UCH-1 (cell line): ENCODE results near the genes ZMYM5 and CRYL1.

- RRBS, result no CpG with 5 or more reads among the region's 8 CpGs
Measured at GRCh38 chr13:19243852-19244307, 62.3 kb upstream of the TUBA3C start.

DNA sequence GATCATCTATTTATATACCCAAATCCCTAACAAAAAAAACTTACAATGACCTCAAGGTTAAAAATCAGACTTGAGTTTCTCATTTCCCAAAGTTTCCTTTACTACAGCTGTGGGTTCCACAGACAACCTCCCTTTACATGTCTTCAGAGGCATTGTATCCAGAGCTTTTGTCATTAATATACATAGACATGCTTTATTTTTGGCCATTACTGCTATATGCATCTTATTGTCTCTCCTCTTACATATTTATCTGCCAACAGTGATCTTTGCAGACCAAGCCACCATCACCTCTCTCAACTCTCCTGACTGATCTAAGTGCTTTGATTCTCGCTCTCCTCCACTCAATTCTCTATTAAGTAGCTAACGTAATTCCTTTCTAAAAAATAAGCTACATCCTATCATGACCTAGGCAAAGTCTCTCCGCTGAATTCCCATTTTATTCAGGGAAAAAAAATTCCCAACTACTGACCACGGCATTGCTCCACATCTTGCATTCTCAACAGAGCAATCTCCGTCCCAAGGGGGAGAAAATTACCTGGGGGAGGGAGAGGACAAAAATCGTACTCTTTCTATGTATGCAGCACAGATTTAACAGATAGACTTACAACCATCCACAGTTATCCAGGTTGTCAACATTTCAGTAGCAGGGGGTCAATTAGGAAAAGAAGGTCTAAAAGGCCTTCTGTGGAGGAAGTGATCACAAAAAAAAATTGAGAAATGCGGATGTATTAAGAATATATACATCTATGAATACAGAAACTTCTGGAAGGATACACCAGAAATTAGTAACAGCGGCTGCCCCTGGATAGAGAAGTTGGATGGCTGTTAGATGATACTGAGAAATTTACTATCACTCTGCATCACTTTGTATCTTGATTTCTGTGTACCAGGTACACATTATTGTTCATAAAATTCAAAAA lies 52.6 kb downstream of the MPHOSPH8 start:
- RRBS, result no CpG with 5 or more reads among the region's 8 CpGs

DNA sequence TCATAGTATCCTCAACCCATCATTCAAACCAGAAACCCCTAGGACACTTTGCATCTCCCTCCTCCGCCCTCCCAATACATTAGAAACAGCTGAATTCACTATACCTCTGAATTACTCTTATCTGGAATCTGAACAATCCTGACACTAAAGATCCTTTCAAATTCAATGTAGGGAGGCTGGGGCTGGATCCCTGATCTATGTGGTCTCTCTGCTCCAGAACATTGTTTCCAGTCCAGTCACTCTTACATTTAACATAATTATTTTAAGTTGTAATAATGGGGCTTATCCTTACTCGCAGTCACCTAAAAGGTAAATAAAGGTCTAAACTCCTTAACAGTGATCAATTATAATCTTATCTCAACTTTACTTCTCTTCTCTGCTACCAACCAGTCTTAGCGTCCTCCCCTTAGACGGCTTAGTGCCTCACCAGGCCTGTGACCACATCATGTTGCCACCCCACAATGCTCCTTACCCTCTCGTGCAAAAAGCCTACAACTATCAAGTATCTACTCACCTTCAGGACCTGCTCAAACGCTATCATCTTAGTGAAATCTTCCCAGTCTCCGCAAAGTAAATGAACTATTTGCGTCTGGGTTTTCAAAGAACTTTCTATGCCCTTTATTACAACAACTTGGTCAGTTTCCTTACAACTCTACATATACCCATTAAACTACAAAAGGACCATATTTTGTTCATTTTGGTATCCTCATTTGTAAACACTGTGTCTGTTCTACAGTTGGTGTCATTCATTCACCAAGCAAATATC lies 59.4 kb downstream of the MPHOSPH8 start:
- RRBS, result no CpG with 5 or more reads among the region's 8 CpGs

DNA sequence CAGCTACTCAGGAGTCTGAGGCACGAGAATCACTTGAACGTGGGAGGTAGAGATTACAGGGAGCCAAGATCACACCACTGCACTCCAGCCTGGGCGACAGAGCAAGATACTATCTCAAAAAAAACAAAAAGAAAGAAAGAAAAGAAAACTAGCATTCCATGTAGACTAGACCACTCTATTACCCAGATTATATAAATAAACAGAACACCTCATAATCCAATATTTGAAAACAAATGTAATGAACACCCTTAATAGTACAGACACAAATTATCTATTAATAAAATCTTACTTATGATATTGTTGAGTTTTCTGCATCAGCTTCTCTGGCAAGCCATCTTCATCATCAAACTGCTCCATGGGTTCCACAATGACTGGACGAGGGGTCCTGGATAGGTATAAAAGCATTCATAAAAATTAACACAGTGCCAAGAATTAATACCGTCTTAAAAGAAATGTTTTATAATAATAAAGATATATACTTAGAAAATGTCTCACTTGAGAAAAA lies 23.7 kb downstream of the PSPC1 start:
- RRBS, result no CpG with 5 or more reads among the region's 5 CpGs

DNA sequence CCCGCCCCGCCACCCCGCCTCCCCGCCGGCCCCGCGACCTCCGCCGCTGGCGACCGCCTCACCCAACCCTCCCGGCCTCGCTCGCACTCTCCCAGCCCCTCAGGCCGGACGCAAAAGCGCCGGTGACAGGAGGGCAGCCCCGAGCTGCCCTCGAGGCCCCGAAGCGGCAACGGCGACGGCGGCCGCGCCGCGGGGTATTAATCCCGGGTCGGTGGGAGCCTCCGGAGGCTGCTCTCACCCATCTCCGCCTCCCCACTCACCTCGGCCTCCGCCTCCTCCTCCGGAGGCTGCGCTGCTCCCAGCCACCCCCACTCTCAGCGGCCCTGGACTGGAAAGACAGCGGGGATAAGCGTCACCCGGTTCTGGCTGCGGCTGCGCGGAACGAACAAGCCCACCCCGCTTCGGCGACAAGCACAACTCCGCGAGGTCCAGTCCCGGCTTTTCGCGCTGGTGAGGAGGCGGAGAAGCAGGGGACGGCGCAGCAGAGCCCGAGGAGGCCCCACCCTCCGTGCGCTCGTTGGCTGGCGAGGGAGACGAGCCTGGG lies at the start of gene ZMYM5:
Gene ZMYM5 (minus strand): TSS at position 460 of the 544 bp plus-strand sequence.
- RRBS, result 3% methylated on average over 11 of the region's 63 CpGs

DNA sequence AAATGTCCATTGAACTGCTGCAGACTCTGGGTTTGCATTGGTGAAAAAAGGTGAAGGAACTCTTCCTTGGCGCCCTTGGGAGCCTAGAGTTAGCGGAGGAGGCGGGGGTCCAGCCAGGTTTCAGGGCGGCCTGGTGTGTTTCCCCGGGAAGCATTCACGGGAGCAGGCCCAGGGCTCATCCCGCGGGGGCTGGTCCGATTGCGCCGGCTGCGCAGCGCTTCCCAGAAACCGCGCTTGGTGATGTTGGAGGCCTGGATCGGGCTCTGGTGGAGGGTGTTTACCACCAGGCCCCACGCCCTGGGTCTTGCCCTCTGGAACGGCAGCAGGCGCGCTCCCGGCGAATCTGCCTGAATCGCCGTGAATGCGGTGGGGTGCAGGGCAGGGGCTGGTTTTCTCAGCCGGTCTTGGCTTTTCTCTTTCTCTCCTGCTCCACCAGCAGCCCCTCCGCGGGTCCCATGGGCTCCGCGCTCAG lies 69.2 kb upstream of the GJB6 start:
- RRBS, result 61% methylated on average over 17 of the region's 30 CpGs

- RRBS, result 27% methylated on average over 18 of the region's 34 CpGs
Measured at GRCh38 chr13:20301759-20302266, 69.7 kb upstream of the GJB6 start.

DNA sequence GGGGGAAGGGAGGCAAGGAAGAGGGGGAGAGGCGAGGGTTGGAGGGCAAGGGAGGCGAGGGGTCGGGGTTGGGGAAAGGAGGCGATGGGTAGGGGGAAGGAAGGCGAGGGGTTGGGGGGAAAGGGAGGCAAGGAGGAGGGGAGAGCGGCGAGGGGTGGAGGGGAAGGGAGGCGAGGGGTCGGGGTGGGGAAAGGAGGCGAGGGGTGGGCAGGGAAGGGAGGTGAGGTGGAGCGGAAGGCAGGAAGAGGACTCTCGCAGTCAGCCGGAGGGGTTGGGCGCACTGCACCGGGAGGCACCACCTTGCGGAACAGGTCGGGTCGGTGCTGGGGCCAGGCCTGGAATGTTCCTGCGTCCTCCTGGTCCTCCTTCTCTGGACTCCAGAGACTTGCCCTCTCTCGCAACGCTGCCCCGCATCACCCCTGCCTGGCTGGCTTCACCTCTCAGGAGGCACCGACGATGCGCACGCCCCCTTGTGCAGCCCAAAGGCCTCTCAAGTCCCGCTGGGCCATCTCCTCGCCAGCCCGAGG lies 134.2 kb downstream of the CRYL1 start:
- RRBS, result no CpG with 5 or more reads among the region's 29 CpGs

GRCh38 chr13:20505757-20506275 lies 19.8 kb downstream of the CRYL1 start:
- RRBS, result no CpG with 5 or more reads among the region's 4 CpGs

- RRBS, result 4% methylated on average over 37 of the region's 80 CpGs
Measured at GRCh38 chr13:20525682-20526732, at the start of gene CRYL1. CRYL1 (minus strand) TSS chr13:20525857.

GRCh38 chr13:20974151-20974578 lies 71.6 kb upstream of the XPO4 start:
- RRBS, result no CpG with 5 or more reads among the region's 3 CpGs

DNA sequence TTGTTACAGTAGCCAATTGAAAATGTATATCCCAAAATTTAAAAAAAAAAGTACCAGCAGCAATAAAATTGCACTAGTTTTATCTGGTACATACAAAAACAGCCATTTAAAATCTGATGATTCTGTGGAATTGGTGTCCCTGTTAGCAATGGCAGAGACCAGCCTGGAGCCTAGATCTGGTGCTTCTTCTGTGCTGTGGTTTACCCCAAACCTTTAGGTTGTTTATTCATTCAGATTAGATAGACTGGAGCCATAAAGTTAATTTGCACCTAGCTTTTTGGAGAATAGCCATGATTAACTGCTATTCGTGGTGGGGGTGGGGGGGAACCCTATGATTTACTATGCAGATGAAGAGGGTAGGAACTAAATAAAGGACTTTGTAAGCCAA lies 8.5 kb downstream of the SAP18 start:
- RRBS, result no CpG with 5 or more reads among the region's 1 CpG

DNA sequence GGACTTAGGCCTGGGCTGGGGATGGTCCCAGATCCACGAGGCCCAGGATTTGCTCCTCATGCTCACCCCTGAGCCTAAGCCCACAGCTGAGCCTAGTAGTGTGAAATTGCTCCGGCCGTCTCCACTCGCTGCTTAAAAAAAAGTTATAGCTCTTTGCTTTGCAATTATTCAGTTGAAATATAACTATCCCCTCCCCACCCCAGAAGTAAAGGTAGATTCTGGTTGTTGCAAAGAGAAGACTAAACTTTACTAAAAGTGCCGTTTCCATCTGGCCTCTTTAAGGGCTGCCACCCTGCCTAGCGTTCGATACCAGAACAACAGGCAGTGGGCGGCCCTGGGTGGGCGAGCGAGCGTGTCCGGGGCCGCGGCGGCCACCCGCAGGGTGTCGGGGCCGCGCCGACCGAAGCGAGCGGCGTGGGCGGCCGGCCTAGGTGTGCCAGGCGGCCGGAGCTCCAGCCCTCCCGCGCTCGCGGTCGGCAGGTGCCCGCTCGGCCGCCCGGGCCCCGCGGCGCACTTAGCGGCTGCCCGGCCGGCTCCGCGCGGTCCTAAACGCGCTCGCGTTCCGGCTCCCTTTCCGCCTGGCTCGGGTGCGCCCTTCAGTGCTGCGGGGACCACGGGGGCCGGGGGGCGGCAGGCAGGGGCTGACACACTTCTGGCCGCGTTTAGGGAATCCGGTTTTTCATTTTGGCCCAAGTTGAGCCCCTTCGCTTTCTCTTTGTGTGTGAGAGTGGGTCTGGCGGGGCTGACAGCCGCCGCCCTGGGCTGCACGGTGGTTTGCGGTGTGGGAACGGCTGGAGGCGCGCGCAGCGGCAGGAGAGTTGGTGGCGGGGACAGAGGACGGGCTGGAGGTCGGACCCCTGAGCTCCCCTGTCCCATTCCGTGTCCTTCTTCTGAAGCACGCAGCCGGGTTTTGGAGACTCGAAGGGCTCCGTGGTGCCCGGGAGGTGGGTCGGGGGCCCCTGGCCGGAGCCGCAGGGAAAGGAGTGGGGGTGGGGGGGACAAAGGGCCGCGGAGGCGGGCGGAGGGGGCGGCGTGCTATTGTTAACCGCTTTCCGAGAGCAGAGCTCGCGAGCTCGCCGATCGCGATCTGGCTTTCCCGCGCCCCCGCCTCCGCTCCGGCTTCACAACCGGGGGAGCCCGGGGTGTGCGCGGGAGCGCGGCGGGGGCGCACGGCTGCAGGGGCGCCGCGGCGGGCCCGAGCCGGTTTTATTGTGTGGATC lies 2.9 kb downstream of the FGF9 start:
- RRBS, result 3% methylated on average over 50 of the region's 118 CpGs

DNA sequence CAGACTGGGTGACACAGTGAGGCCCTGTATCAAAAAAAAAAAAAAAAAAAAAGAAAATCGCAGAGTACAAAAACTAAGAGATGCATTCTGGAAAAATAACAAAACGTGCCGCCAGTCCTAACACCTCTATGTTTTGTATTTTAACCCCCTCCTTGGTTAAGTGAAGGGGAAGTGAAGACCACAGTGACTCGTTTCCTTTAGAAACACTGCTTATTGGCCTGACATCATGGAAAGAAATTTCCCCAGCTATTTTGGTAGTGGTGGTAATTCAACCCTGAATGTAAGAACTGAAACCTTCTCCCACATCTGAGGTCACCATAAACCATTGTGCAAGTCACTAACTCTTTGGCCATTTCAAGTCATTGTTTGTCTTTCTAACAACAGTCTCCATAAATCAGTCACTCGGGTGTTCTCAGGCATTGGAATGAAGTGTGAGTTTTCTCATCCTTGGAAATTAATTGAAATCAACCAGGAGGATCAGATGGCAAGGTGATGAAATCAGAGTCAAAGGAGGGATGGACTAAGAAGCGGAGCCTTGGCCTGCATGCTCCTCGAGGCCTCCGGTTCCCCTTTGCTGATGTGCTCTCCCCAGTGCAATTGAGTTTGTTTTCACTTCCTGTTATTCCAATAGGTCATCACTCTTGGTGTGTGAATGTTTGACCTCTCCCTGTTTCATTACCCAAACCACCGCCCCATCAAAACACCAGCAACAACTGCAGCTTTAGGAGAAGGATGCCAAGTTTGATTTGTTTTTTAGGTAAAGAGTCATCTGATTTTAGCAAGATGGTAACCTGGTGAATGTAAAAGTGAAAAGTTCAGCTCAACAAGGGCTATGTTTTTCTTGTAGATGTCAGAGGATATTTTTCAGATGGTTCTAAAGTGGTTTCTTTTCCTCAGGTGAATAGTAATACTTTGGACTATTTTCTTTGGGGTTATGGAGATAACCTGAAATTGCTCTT lies 444.0 kb downstream of the FGF9 start:
- RRBS, result no CpG with 5 or more reads among the region's 9 CpGs

DNA sequence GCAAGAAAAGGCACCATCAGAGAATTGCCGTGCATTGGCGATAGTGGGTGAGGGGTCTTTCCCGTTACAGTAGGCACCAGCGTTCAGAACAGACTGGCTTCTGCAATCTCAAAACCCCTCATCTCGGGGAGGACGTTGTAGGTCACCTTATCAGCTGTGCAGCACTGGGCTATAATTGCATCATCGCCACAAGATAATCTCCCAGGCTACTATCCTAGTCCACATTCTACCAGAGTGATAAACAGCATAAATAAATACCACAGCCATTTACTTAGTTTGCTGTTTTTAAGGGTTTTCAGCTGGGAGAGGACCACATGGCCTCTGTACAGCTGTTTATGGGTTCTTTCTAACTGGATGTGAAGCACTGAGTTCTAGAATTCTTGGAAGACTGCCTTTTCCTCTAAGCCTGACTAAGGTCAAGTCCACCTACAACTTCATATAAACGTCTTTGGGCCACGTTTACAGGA lies 752.7 kb upstream of the SGCG start:
- RRBS, result no CpG with 5 or more reads among the region's 9 CpGs

GRCh38 chr13:23367892-23368324 lies 65.6 kb downstream of the SACS start:
- RRBS, result 98% methylated on average over 1 of the region's 6 CpGs

GRCh38 chr13:23411048-23412095 lies 22.1 kb downstream of the SACS start:
- RRBS, result no CpG with 5 or more reads among the region's 18 CpGs

DNA sequence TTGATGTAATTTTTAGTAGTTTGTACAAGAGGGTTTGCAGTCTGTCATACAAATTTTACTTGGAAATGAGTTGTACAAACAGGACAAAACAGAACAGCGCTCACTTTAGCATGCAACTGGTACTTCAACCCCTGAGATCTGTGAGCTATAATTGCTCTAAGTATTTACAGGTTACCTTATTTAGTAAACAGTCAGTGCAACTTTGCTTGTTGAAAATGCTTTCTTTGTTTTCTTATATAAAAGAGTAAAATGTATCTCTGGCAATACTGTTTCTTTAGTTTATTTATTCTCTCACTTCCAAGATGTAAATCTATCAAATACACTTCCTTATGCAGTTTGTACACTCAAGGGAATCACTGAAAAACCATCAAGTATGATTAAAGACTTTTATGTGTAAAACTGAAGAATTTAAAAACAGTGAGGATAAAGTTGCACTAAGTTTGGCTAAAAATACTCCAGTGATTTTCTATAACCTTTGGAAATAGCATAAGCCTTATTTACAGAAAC lies 870 bp downstream of the TNFRSF19 start:
- RRBS, result no CpG with 5 or more reads among the region's 1 CpG

GRCh38 chr13:23599175-23599906 lies 29.1 kb downstream of the TNFRSF19 start:
- RRBS, result no CpG with 5 or more reads among the region's 3 CpGs

GRCh38 chr13:23762598-23763052 lies 126.6 kb downstream of the MIPEP start:
- RRBS, result no CpG with 5 or more reads among the region's 6 CpGs